Measurements from ENCODE around the genes EFHD2, ZBTB17 and HSPB7.

DNA sequence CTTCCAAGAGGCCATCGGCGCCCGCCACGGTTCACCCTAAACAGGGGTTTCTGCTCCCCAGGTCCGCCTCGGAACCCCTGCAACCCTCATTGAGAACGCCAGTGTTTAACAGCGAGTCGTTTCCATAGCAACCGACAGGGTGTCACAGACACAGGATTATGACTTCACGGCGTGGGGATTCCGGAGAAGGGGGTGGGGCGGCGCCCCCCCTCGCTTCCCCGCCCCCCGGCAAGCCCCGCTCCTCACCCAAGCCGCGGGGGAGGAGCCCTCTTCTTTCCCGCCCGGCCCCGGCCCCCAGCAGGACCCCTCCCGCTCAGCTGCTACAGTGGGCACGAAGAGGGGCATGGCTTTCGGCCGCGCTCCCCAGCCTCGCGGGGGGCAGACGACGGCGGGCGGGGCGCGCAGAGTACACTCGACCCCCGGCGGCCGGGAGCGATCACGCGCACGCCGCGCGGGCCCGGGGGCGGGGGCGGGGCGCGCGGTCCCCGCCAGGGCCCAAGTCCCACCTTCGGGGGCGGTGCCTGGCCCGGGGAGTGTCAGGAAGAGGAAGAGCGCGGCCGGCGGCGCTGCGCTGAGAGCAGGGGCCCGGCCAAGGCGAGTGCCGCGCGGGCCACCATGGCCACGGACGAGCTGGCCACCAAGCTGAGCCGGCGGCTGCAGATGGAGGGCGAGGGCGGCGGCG lies at the start of gene EFHD2:
TSS of gene EFHD2 (plus strand) at position 532 of the 682 bp plus-strand sequence.
- RRBS, result 2% methylated on average over 43 of the region's 77 CpGs

- RRBS, result no CpG with 5 or more reads among the region's 17 CpGs
These were observed 14.0 kb upstream of the CTRC start for GRCh38 chr1:15424030-15424762.

GRCh38 chr1:15426290-15427307 lies 11.6 kb upstream of the CTRC start:
- RRBS, result 93% methylated on average over 4 of the region's 36 CpGs

GRCh38 chr1:15430255-15430578 lies 8.0 kb upstream of the CTRC start:
- RRBS, result no CpG with 5 or more reads among the region's 2 CpGs

GRCh38 chr1:15703062-15704109 lies 19.3 kb downstream of the PLEKHM2 start:
- RRBS, result no CpG with 5 or more reads among the region's 24 CpGs

GRCh38 chr1:15719633-15720194 lies 16.3 kb upstream of the SLC25A34 start:
- RRBS, result no CpG with 5 or more reads among the region's 9 CpGs

DNA sequence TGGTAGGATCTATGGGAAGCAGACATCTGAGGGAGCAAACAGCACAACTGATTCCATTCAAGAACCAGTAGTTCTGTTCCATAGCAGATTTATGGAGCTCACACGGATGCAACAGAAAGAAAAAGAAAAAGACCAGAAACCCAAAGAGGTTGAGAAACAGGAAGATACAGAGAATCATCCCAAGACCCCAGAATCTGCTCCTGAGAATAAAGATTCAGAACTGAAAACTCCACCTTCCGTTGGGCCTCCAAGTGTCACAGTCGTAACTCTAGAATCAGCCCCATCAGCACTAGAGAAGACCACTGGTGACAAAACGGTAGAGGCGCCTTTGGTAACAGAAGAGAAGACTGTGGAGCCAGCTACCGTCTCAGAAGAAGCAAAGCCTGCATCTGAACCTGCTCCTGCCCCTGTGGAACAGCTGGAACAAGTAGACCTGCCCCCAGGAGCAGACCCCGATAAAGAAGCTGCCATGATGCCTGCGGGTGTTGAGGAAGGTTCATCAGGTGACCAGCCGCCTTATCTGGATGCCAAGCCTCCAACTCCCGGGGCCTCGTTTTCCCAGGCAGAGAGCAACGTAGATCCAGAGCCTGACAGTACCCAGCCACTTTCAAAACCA lies 44.9 kb downstream of the ZBTB17 start:
- RRBS, result no CpG with 5 or more reads among the region's 12 CpGs

DNA sequence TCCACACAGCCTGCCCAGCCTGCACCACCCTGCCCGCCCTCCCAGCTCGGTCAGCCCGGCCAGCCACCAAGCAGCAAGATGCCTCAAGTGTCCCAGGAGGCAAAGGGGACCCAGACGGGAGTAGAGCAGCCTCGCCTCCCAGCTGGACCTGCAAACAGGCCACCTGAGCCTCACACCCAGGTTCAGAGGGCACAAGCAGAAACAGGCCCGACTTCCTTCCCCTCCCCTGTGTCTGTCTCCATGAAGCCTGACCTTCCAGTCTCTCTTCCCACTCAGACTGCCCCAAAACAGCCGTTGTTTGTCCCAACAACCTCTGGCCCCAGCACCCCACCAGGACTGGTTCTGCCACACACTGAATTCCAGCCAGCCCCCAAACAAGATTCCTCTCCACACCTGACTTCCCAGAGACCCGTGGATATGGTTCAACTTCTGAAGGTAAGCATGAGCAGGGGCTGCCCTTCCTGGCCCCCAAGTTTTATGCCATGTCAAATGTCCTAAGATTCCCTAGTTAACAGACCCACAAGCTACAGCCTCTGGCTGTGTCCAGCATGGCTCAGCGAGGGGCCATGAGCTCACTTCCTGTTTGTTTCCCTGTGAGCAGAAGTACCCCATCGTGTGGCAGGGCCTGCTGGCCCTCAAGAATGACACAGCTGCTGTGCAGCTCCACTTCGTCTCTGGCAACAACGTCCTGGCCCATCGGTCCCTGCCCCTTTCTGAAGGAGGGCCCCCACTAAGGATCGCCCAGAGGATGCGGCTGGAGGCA lies 38.5 kb downstream of the ZBTB17 start:
- RRBS, result no CpG with 5 or more reads among the region's 15 CpGs

GRCh38 chr1:15946898-15947347 lies 29.0 kb downstream of the ZBTB17 start:
- RRBS, result no CpG with 5 or more reads among the region's 11 CpGs

- RRBS, result no CpG with 5 or more reads among the region's 12 CpGs
These were observed 23.2 kb downstream of the ZBTB17 start for GRCh38 chr1:15952610-15953277.

- RRBS, result 2% methylated on average over 44 of the region's 90 CpGs
These were observed at the start of gene ZBTB17 for GRCh38 chr1:15975188-15976450. ZBTB17 (minus strand) TSS chr1:15976101.

DNA sequence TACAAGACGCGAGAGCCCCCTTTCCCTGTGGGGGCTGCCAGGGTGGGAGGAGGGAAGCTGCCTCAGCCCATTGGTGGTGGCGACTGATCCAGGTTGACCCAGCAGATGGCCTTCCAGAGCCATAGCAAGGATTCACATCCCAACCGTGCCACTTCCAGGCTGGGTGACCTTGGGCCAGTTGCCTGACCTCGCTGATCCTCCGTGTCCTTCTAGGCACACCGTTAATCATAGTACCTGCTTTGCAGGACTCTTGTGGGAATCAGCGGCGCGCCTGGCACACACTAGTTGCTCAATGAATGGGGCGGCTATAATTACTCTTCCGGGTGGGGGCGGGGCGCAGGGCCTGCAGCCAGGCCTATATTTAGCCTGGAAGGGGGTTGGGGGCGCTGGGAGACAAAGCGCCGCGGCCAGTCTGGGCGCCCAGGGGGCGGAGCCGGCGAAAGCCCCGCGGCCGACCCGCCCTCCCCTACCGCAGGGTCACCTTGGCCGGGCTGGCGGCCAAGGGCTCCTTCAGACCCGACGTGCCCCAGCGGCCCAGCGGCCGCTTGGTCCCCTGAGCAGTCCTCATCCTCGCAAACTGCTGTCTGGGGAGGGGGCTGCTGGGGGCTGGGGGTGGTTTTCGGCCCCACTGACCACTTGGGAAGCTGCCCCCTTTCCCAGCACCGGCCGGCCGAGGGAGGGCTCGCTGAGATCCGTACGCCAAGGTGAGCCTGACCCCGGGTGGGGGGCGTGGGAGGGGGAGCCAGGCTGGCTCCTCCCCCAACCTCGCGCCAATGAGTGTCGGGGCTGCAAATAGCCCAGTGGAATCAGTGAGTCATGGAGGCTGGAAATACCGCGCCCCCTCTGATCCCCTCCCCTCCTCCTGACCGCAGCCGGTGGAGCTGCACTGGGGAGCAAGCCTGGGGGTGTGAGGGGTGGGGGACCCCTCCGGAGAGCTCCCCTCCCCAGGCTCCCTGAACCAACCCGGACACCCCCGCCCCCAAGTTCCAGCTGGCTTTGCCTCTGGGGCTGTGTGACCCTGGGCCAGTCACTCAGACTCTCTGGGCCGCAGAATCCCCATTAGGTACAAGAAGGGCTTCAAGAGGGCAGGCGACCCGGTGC lies 4.9 kb downstream of the HSPB7 start:
- RRBS, result 2% methylated on average over 24 of the region's 57 CpGs

- RRBS, result 95% methylated on average over 14 of the region's 27 CpGs
These were observed 2.5 kb downstream of the HSPB7 start for GRCh38 chr1:16015108-16015898.

- RRBS, result 80% methylated on average over 18 of the region's 41 CpGs
These were observed at the start of gene HSPB7 for GRCh38 chr1:16016925-16018160. HSPB7 (minus strand) TSS chr1:16018043.

DNA sequence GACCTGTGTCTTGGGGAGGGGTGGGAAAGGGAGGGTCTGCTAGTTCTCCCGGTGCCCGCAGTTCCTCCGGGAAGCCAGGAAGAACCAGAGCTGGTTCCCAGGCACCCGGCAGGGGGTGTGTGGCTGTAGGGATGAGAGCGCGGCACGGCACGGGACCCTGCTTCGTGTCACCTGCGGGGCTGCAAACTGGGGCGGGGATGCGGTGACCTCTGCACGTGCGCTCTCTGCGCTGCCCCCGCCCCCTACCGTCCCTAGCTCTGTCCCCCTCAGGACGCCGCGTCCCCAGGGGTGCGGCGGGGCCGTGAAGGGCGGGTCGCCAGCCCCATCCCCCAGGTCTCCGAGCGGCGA lies 461 bp downstream of the FAM131C start:
- RRBS, result 10% methylated on average over 1 of the region's 28 CpGs

GRCh38 chr1:16165481-16165842 lies 9.6 kb upstream of the EPHA2 start:
- RRBS, result no CpG with 5 or more reads among the region's 4 CpGs

DNA sequence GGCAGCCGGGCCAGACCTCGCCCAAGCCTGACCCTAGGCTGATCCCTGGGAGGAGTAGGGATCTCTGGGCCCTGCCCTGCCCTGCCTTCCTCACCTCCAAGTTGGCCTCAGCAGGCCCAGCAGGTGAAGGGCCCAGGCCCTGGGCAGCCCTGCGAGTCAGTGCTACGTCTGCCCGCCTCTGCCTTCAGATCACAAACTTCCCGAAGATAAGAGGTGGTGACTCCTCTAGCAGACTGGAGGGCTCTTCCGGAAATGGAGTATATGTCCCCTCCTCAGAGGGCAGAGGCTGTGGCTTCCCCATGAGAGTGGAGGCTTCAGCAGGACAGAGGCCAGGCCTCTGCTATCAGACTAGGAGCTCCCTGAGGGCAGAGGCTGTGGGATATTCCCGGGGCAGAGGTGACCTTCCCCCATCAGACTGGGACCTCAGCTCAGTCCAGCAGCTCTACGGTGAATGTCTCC lies 15.8 kb upstream of the EPHA2 start:
- RRBS, result 75% methylated on average over 2 of the region's 9 CpGs

GRCh38 chr1:16248380-16249174 lies 11.6 kb upstream of the CPLANE2 start:
- RRBS, result no CpG with 5 or more reads among the region's 7 CpGs

DNA sequence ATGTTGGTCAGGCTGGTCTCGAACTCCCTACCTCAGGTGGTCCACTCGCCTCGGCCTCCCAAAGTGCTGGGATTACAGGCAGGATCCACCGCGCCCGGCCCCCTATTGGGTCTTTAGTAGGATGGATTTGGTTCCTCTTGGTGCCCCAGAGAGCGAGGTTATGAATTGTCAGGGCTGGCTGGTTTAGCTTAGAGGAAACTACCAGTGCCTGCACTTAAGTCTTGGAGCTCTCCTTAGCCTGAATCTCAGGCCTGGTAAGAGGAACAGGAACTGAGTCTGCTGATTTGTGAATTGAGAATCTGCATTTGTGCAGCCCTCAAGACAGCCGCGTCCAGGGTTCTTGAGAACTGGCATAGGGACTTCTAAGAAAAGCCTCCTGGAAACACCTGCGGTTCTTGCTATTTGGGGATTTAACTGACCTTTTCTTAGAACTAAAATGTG lies 1.7 kb downstream of the NECAP2 start:
- RRBS, result no CpG with 5 or more reads among the region's 10 CpGs

DNA sequence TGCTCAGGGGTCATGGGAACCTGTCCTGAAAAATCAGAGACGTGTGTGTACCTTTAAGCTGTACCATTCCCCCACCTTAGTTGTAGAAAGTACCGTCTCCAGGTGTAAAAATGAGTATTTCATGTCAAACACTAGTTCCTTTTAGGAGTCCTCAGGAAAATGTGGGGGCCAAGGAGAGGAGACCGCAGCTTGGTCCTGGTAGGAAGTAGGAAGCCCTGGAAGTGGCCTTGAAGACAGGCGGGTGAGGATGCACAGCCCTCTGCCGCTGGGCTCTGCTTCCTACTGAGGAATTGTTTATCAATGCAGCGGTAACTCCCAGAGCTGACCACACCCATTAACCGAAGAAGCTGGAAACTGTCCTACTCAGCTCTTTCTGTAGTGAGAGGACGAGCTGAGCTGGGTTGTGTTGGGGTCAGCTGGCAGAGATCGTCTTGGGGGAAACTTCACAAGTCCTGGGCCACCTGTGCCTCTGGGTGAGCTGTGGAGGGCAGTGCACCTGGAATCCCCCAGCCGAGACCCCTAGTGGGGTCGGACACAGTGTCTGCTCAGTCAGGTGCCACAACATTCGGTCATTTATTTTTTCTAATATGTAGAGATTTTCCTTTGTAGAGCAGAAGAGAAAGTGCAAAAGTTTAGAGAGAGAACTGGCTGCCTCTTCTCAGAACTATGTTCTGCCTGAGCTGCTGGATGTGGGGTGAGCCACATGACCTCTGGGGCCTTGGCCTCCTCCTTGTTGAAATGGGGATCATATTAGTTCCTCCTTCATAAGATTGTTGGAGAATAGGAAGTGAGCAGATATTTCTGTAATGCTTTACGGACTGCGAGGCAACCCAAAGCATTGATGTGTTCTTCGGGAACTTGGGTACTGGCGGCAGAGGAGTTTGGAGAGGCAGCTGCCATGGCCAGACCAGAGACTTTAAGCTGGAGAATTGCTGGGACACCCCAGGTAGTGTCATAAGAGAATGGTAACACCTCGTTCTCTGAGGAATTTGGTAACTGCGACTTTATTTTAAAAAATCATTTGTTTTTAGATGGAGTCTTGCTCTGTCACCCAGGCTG lies 3.6 kb downstream of the NECAP2 start:
- RRBS, result no CpG with 5 or more reads among the region's 18 CpGs

Measured in Ishikawa (cell line).